Natural killer cell (primary cell): ENCODE measurements around a stretch of chr22.

GRCh38 chr22:46577691-46578068 is 40.3 kb upstream of the CELSR1 start:
- PRO-cap: no peak

DNA sequence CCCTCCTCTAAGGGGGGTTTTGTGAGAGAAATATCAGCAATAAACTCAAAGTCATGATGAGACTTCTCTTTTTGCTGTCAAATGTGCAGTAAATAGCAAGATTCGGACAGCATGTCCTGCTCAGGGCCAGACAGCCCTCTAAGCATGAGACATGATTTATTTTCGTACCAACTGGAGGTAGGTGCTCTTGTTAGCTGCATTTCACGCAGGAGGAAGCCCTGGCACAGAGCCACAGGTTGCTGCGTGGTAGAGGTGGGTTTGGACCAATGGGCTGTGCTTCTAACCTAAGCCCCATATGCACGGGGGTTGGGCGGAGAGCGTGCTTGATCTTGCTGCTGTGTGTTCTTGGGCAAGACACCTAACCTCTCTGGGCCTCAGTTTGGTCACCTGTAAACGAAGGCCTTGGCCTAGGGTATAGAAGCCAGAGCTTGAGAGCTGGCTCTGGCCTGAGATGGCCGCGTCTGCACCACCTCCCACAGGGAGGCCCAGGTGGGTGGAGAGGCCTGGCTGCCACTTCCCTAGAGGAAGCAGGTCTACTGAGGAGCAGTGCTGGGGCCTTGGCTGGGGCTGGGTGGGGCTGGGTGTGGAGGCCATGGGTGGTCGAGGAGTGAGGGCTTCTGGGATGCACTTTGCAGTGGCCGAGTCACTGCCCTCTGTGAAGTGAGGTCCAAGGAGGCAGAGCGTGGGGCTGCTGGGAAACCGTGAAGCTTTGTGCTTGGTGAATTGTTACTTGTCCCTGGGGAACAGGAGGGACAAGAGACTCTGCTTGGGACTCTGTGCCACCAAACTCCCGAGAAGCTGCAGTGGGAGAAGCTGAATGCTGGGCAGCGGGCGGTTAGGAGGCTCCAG is 38.5 kb upstream of the GRAMD4 start:
- PRO-cap: no peak

- PRO-cap: no peak
These were observed 11.2 kb upstream of the GRAMD4 start for GRCh38 chr22:46609048-46609417.

DNA sequence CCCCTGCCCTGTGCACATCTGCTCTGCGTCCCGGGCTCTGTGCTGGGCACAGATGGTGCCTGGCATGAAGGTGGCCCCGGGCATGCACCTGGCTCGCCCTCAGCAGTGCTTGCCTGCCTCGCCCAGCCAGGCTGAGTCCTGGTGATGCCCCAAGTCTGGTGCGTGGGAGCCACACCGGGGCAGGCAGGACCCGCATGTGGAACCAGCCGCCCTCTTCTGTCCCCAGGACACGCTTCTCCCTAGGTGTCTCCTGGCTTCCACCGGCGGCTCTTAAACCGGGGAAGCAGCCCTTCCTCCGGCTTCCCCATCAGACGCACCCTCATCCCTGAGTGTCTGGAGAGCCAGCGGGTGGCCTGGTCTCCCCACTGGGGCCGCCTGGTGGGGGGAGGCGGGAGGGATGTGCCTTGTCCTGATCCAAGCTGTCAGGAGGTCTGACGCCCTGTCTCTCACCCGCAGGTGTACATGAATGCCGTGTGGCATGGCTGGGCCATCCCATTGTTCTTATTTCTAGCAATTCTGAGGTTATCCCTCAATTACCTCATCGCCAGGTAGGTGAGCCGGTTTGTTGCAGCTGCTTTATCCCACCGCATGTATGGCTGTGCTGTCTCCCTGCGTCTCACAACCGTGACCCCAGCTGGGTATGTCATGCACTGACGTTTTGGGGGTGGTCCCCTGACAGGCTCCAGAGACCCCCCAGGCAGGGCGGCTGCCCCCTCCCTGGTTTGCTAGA is 45.1 kb downstream of the GRAMD4 start:
- PRO-cap: no peak

DNA sequence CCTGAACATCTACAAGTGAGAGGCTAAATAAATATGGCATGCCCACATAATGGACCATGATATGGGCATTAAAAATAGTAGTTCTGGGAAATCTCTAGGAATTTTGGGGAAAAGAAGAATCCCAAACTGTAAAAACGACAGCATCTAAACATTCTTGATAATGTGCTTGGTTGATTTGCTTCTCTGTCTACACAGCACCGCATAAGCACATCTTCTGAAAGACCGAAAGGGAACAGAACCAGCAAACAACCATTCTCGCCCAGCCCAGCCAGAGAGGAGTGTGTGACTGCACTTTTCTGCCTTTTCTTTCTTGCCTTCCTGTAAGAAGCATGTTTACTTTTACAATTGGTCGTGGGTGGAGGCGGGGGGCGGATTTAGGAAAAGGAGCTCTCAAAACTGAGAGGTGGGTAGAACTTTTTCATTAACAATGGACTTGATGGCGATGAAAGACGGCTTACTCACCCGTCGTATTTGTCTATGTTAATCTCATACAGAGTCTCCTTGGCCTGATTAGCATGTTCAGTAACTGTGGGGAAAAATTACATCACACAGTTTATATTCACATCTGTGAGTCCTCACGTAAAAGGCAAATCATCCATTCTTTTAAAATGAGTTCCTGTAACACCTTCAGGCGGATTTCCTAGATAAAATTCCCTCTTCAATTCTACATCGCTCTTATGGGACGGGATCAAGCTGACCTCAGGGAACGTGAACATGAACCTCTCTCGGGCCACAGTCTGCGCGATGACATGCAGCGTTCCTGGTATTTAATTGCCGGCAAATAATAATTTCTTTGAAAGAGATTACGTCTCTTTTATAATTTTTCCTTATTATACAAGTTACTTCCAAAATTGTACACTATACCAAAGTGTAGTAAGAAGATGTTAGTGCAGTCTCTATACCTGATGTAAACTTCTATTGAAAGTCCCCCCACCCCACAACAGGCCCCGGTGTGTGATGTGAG is 27.1 kb downstream of the CERK start:
- PRO-cap: no peak

- PRO-cap: bidirectional peak, plus-strand start at chr22:46749635, minus-strand start at chr22:46749414
These were observed 11.3 kb upstream of the CERK start for GRCh38 chr22:46749188-46749850.

DNA sequence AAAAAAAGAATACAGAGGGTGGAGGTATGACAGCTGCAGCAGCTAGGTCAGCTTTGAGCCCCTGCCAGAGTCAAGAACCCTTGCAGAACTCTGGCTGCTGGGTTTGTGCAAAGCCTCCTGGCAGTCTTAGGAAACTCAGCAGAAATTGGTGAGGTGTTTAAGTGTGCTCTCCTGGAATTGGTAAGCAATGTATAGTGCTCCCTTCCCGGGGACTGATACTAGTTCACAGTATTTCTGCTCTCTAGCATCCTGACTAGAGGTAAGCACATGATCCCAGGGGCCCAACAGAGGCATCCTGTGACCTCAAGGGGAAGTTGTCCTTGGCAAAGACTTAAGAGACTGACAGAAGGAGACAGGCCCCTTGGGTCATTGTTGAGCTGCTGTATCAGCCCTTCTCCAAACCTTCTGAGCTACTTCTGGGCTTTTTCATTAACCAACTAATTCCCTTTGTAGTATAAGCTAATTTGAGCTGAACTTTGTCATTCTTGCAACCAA is 4.4 kb upstream of the TBC1D22A start:
- PRO-cap: no peak

DNA sequence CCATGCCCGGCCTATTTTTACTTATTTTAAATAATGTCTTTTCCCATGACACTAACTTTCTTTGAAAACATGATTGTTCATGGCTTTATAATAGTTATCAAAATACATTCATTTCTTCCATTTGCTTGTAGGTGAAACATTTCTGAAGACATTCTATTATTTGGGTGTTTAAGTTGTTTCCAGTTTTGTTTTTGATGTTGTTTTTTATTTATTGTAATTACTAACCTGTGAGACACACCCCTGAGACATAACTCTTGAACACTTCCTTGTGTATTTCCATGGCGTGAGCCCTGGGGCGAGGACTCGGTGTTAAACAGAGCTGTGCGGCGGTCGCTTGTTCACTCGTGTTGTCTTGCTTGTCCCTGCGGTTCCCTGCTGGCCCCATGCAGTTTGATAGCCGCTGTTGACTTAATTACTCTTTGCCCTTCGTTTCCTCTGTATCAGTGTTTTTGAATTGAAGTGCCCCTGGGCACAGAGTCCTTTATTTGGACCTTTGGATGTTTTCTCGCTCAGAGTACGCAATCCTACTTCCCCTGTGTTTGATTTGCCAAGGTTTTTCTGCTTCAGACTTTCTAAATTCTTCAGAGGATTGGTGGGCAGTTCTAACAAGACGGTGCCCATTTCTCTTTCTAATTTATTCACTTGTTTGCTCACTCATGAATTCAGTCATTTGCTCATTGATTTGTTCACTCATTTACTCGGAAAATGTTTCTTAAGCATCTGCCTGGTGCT is 52.7 kb downstream of the TBC1D22A start:
- PRO-cap: no peak

DNA sequence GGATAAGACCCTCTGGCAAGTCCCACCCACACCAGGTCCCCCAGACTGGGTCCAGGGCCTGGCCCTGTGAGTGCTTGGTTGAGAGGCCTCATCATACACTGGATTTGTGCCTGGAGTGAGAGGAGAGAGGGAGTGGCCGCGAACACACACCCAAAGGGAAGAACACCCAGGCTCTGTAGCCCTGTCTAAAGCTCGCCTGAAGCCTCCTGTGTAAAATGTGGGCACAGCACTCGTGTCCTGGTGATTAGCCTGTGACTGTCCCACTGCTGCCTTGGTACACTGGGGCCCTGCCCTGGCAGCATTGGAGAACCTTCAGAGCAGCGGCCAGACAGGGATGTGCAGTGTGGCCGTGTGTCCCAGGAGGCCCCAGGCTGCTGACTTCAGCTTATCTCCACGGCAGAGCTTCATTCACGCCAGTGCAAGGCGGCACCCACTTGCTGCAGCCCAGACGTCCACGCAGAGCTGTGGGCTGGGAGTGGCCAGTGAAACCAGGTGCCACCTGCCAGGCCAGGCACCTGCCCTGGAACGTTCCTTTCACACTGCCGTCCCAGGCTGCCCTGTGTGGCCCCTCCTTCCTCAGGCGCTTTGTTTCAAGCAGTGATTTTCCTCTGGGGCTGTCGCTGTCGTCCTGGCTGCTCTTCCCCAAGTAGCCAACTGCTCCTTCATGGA is 270.1 kb downstream of the TBC1D22A start:
- PRO-cap: no peak

DNA sequence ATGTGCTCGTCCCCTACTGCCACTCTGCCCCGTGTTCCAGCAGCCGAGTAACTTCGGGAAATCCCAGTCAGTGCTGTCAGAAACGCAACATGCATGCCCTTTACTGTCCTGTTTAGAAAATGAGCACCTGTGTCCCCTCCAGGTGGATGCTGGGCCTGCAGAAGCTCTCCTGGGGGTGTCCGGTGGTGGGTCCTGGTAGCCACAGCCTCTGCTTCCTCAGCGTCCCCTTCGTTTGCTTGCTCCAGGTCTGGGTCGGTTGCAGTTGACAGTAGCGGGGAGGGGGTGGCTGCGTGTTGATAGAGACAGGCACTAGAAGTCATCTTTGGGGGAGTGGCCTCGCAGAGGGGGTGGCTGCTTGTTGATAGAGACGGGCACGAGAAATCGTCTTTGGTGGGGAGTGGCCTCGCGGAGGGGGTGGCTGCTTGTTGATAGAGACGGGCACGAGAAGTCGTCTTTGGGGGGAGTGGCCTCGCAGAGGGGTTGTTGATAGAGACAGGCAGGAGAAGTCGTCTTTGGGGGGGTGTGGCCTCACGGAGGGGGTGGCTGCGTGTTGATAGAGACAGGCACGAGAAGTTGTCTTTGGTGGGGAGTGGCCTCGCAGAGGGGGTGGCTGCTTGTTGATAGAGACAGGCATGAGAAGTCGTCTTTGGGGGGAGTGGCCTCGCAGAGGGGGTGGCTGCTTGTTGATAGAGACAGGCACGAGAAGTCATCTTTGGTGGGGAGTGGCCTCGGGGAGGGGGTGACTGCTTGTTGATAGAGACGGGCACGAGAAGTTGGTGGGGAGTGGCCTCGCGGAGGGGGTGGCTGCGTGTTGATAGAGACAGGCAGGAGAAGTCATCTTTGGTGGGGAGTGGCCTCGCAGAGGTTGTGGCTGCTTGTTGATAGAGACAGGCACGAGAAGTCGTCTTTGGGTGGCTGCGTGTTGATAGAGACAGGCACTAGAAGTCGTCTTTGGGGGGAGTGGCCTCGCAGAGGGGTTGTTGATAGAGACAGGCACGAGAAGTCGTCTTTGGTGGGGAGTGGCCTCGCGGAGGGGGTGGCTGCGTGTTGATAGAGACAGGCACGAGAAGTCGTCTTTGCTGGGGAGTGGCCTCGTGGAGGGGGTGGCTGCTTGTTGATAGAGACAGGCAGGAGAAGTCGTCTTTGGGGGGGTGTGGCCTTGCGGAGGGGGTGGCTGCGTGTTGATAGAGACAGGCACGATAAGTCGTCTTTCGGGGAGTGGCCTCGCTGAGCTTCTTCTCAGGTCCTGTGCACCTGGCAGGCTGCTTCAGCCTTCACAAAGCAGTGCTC is 328.4 kb downstream of the TBC1D22A start:
- PRO-cap: no peak

DNA sequence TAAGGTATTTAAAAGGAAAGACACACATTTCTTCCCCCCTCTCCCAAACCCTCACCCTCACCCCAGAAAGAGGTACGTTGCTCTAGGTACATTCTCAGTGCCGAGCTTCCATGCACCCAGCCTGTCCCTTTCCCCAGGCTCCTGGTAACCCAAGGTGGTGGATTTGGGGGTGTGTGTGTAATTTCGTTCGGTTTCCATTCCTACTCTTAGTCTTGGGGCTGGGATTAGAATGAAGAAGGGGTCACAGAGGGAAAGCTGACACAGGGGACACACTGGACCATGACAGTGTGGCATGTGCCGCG is 340.5 kb downstream of the TBC1D22A start:
- PRO-cap: no peak

GRCh38 chr22:47135485-47136008 is 373.1 kb downstream of the TBC1D22A start:
- PRO-cap: no peak

GRCh38 chr22:47719244-47719620 is 770.1 kb upstream of the TAFA5 start:
- PRO-cap: no peak

- PRO-cap: no peak
These were observed 605.9 kb upstream of the TAFA5 start for GRCh38 chr22:47883433-47883882.

DNA sequence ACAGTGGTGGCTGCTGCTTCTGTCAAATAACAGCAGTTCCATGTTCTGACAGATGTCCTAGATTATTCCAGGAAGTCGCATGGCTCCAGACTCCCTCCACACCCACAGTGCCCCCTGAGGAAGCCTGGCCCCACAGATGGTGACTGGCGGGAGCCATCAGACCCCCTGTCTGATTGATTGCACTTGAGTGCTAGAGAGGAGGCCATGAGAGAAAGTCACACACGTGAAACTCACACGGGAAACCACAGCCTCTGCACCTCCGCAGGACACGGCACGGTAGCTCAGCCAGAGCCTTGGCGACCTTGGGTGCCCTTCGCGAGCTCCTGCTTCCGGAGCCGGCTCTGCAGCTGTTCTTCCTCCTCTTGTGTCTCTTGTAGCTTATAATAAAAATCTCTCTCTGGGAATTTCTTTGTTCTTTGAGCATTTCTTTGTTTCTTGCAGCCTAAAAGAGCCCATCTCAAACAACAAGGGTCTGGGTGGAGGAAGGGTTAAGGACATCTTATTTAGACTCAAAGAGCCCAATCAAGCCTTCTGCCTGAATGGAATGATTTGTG is 570.8 kb upstream of the TAFA5 start:
- PRO-cap: no peak

- PRO-cap: no peak
These were observed 398.9 kb upstream of the TAFA5 start for GRCh38 chr22:48090530-48090853.

GRCh38 chr22:48369936-48370423 is 119.4 kb upstream of the TAFA5 start:
- PRO-cap: no peak

DNA sequence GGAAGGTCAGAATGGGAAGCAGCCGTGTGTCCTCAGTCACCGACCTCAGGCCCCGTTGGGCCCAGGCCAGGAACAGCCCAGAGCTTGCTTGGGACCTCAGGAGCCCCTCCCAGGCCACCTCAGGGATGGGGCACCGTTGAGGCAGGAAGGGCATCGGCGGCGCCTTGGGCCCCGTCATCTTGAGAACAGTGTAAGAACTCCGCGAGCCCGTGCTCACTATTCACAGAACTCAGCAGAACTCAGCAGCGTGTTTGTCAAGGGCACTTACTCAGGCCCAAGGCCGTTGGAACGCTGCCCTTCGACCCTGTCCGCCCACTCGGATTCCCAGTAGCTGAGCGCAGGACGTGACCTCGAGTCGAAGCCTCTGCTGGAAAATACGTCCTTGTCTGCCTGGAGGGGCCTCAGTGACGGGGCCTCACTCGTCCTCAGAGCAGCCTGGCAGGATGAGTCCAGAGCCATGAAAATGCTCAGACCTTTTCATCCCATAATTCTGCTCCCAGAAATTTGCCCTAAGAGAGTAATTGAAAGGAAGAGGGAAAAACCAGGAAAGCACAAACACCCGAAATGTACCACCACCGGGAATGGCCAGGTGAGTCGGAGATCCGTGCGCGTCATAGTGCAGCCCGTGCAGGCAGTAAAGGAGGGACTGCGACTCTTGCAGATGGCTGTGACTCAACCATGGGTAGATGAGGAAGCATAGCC is 203.6 kb downstream of the TAFA5 start:
- PRO-cap: no peak

DNA sequence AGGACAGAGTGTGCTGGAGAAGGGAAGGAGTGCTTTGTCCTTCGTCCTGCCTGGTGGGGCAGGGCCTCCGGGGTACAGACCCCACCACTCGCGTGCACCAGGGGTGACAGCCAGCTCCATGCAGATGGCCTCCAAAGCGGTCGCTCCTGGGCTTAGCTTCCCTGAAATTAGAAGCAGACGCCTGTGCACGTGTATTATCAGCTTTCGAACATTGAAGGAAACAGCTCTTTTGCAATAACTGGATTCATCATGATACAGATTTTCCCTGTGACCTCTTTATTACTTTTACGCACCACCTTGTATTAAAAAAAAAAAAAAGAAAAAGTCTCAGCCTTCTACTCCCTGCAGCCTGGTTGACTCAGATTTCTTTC is 378.6 kb downstream of the TAFA5 start:
- PRO-cap: no peak

GRCh38 chr22:49209670-49210231 is 617.9 kb downstream of the BRD1 start:
- PRO-cap: no peak